Ascending aorta (tissue), 1 donor: ENCODE results near the genes CEP63 and STAG1.

GRCh38 chr3:133753404-133753905 is 7.3 kb downstream of the TF start:
- PRO-cap, result no peak

DNA sequence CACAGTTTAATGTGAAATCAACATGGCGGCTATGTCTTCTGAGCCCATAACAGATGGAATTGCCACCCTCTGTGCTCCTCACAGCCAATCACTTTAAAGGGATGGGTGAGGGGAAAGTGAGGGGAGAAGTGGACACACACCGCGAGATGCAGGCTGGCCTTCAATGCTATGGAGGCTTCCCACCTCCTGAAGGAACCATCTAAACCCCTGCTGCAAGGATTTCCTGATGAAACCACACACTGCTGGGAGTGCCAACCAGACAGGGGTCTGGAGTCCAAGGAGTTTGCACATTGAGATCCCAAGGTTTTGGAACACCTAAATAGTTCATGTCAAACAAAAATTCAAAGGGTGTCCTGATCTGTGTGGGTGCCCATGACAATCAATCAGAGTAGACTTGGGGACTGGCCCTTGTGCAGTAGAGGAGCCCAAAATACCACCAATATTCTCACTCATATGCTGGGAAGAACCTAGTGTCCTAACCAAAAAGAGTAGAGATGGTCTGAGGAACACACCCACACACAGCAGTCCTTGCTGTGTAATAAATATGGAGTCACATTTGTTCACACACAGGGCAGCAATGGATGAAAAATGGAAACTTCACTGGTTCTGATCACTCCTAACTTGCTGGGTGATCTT is 18.8 kb downstream of the SRPRB start:
- PRO-cap, result no peak

DNA sequence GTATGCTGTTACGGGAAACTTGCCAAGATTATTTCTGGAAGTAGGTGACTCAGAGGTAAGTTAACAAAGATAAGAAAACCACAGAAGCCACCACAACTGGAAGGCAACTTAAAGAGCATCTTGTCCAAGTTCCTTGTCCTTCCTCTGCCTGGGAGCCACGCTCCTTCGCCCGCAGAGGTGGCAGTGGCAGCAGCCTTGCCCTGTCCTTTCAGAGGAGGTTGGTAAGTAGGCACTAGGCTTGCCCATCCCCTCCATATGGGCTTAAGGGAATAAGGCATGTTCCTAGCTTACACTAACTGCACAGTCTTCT is 47.9 kb upstream of the RAB6B start:
- PRO-cap, result no peak

- PRO-cap, result no peak
These were observed 95.4 kb downstream of the RYK start for GRCh38 chr3:134155140-134155813.

DNA sequence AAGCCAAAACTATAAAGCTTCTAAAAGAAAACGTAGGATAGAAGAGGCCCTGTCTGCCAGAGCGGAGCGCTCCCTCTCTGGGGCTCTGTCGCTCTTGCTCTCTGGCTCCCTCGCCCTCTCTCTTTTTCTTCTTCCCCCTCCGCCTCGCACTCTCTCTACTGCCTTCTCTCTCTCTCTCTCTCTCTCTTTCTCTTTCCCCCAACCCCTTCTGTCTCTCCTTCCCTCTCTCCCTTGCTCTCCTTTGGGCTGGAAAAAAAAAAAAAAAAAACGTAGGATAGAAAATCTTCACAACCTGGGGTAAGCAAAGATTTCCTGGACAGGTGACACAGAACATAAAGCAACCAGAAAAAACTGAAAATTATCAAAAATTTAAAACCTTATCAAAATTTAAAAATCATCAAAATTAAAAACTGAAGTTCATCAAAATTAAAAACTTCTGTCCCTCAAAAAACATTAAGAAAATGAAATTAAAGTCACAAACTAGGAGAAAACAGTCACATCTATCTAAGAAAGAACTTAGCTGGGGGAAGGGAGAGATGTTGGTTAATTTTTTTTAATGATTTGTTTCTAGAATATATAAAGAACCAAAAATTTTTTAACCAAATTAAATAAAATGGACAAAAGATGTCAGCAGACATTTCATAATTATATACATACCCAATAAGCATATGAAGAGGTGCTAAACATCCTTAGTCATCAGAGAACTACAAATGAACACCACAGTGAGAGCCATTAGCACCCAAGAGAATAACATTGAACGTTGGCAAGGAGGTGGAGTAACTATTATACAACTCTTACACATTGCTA is 21.3 kb downstream of the RYK start:
- PRO-cap, result no peak

GRCh38 chr3:134249384-134250726 is 804 bp downstream of the RYK start:
- PRO-cap, result no peak

DNA sequence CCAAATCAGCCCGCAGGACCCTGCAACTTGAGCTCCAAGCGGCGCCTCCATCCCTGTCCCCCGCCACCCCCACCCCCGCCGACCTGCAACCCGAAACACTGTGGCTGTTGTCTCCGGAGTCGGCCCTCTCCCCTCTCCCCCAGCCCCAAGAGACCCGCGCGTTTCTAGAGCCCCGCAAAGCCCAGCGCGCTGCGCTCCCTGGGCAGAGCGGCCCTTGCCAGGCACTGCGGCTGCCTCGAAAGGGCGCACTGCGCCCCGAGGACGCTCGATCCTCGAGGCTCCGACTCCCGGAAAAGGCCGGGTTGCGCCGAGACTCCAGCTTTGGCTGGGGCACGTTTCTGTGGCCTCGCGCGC is 311 bp downstream of the AMOTL2 start:
- PRO-cap, result no peak

DNA sequence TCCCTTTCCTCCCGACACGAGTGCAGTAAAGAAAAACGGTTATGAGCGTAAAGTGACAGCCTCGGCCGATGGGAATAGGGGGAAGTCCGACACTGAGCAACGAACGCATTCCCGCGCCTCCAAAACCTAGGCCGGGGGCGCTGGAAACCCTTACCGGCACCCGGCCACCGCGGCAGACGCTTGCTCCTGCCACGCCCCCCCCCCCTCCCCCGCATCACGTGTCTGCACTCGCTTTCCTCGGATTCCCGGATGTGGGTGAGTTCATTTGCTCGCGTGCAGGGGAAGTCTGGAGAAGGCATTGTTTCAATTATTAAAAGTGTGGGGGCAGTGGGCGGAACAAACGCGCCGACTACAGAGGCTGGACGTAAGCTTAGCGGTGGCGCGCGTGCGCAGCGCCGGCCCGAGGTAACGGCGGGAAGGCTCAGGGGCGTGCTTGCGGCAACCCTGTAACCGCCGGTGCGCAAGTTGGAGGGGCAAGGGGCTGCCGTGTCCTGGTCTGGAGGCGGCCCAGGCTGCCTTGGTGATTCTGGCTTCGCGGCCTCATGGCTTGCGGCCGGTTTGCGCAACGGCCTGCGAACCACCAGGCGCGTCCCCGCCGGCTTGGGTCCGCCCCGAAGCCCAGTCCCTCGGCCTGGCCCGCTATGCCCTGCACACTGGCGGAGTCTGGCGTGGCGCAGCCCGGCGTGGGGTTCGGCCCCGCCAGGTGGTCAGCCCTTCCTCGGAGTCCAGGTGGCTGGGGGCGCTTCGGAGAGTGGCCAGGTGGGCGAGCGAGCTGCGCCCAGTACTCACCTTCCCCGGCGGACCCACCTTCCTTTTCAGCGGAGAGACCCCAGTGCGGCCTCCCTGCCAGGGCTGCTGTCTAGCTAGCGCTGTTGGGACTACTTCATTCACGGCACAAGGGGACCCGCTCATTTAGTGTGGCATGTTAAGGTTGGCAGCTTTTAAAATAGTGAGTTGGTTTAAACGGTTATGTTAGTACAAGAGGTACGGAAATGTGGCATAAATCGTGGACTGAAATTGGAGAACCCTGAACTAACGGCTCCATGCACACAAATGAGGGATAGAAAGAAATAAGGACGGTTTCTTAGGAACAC is at the start of gene CEP63:
TSS of gene CEP63 (plus strand) at position 260 of the 1,094 bp plus-strand sequence.
- PRO-cap, result bidirectional peak, plus-strand start at position 408 of the sequence, minus-strand start at position 204 of the sequence

DNA sequence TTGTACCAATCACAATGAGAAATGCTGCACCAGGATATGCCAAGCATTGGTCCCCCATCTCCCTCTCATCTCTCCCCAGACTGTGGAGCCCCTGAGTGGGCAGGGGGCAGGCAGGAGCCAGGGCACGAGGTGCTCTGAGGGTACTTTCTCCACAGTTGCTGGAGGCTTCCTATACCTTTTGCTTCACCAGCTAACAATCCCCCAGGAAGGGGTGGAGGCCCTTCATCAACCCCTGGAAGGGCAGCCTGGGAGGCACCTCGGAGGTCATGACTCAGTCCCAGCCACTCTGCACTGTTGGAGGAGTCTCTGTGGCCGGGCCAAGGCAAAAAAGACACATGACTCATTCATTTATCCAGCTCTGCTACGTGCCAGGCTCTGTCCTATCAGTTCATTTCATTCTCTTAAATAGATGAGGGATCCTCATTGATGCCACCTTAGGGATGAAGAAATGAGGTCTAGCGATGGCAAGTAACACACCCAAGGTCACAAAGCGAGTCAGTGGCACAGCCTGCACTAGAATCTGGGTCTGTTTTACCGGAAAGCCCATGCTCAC is 15.7 kb upstream of the KY start:
- PRO-cap, result no peak

- PRO-cap, result no peak
These were observed 3.2 kb downstream of the EPHB1 start for GRCh38 chr3:134798190-134798701.

GRCh38 chr3:135030383-135031454 is 235.7 kb downstream of the EPHB1 start:
- PRO-cap, result no peak

GRCh38 chr3:135155688-135156332 is 360.8 kb downstream of the EPHB1 start:
- PRO-cap, result no peak

- PRO-cap, result no peak
These were observed 103.4 kb downstream of the STAG1 start for GRCh38 chr3:136648632-136649398.

DNA sequence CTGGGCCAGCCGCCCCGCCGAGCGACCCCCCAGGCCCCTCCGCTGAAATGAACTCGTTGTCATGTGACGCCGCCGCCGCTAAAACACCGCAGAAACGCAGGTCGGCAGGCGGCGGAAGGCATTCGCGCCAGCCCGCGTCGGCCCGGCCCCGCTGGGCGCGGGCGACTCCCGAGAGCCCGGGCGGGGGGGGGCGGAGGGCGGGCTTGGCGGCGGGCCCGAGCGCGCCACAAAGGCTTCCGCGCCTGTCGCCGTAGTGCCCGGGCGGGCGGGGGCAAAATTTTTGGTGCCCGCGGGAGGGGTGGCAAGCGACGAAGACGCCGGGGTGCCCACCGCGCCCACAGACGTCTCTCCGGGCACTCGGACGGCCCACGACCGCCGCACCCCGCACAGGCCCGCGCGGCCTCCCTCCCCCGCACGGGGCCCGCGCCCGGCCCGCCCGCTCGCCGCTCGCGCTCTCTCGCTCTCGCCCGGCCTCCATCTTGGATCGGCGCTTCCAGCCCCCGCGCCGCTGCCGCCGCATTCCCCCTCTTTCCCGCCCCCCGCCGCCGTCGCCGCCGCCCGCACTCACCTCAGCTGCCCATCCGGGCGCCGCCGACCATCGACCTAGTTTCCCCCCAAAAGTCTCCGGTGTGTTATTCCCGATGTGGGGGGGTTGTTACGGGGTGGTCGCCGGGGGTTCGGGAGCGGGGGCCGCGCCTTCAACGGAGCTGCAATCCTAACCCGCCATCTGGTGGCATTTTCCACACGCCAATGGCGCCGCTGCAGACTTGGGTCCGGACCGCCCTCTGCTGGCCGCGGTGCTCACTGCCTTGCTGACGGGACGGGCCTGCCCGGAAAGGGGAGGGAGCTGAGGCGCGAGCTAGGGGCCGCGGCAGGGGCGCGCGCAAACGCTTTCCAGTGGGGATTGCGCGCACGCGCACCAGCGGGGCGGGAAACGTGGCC is at the start of gene STAG1:
TSS of gene STAG1 (minus strand) at position 752 of the 942 bp plus-strand sequence.
- PRO-cap, result bidirectional peak, plus-strand start at position 311 of the sequence, minus-strand start at position 120 of the sequence; bidirectional peak, plus-strand start outside the sequence, minus-strand start at position 752 of the sequence

GRCh38 chr3:137023360-137023814 is 65.6 kb downstream of the IL20RB start:
- PRO-cap, result no peak

DNA sequence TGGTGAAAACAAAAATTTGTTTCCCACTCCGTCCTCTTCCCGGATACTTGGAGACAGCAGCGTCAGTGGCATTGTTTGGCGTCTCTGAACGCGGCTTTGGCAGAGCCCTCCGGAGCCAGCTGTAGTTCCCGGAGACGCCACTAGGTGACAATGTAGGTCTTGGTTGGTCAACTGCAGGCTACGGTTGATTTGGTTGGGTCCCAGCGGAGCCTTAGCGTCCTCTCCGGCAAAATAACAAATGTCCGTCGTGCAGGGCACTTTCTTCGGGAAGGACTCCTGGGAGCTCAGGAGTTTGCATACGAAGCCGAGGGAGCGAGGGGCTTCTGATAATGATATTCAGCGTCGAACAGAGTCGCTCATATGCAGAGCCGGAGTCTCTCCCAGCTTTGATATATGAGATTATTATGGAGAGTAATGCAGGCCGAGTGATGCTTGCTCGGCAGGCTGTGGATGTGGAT is 74.7 kb downstream of the IL20RB start:
- PRO-cap, result no peak

DNA sequence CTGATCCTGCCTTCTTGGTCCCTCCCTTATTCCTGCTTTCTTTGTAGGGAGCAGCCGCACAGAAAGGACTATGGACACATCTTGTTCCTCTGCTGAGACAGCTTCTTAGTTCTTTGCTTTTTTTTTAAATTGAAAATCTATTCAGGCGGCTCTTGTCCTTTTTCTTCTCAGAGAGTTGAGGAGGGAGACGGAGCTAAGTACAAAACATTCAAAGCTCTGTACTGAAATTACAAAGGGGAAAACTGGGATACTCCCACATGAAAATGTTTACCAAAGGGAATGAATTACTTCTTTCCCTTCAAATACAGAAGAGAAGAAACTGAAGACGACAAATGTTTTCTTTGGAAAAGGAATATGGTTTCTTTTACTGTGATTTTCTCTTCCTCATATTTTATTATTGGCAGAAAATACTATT is 285.2 kb downstream of the IL20RB start:
- PRO-cap, result no peak

GRCh38 chr3:138031737-138032417 is 21.9 kb downstream of the CLDN18 start:
- PRO-cap, result no peak

- PRO-cap, result no peak
These were observed 33.5 kb downstream of the DZIP1L start for GRCh38 chr3:138081660-138082504.

DNA sequence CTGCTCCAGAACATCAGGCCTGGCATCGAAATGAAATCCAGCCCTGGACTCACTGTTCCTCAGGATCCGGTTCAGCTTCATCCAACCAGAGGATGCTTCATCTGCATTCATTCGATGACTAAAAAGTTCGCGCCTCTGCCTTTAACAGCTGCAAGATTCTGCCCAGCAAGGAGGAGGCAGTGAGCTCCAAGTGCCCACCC is 25.6 kb upstream of the ESYT3 start:
- PRO-cap, result no peak